ENCODE data around the genes MGST3 and MPZL1.

GRCh38 chr1:164771253-164772163 is 212.5 kb downstream of the PBX1 start:
- PRO-cap: no peak

GRCh38 chr1:164799461-164800066 is 240.6 kb downstream of the PBX1 start:
- PRO-cap: no peak

DNA sequence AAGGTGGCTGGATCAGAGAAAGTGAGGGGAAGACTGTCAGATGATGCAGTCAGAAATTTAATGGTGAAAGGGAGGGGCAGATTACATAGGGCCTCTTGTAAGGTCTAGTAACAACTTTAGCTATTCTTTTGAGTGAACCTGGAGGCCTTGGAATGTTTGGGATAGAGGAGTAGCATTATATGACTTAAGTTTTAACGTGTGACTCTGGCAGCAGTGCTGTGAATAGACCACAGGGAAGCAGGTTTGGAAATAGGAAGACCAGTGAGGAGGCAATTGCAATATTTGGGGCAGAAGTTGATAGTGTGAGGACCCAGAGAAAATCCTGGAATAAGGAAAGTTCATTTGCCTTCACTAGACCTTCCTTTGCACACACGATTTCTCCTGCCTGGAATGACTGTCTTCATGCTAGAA is 302.9 kb downstream of the PBX1 start:
- PRO-cap: no peak

- PRO-cap: bidirectional peak, plus-strand start at chr1:165376759, minus-strand start at chr1:165376598
Observed at GRCh38 chr1:165375559-165376993, 19.6 kb upstream of the LMX1A start.

DNA sequence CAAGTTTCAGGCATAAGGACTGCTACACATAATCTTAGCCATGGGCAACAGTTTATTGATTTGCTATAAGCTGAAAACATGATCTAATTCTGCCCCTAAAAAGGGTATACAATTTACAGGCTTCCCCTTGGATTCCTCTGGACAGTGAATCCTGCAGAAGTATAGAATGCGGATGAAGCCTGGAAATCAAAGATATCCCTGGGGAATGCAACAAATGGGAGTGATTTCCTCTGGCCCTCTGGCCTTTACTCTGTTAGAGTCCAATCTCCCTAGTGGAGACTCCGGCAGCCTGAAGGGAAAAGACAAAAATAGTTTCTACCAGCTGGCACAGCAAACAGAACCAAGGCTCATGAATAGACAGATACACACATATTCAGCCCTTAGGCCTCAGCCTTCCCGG is 4.0 kb upstream of the LRRC52 start:
- PRO-cap: no peak

DNA sequence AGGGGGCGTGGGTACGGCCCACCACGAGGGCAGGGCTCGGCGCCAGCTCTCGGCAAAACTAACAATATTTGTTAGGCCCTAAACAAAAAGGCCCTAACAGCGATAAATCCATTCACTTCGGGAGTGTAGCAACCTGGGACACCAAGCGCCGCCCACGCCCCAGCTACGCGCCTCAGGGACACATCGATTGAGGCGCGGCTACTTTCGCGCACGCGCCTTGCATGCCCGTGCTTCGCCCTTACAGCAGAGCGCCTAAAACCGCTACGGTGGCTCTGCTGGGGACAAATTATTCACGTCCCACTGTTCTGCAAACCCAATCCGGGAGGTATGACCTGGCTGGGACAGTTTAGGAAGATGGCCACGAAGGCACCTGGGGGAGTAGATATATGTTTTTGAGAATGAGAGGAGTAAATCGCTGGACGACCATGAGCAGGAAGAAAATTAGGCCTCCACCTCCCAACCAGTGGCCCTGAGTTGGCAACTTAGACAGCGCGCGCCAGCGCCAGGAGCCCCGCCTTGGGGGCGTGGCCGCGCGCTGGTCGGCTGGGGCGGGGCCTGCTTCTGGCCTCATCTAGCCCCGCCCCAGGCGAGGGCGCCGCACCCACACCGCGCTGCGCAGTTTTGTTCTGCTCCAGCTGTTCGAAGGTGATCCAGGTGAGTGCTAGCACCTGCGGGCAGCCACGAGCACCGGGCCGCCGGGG is at the start of gene MGST3:
Gene MGST3, plus strand, starts transcription at position 595 of the 701 bp plus-strand sequence.
- PRO-cap: unidirectional peak, minus-strand start at position 125 of the sequence; unidirectional peak, minus-strand start at position 161 of the sequence; bidirectional peak, plus-strand start at position 570 of the sequence, minus-strand start at position 479 of the sequence

DNA sequence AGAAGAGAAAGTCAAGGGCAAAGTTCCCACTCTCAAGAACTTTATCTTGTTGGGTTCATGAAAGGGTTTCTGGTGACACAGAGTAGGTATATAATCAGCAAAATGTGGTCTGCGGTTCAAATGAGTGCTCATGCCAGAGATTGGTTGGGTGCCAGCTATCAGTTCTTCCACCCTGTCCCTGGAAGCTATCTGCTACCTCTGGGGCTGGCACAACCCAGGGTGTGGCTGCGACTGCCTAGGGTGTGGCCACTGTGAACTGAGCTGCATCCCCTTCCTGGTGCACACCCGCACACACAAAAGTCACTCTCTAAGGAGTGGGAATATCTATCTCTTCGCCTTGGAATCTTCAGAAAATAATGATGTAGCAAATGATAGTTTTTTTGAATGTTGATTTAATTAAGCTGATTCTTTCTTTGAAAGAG is 15.0 kb downstream of the MGST3 start:
- PRO-cap: no peak

- PRO-cap: no peak
Observed at GRCh38 chr1:165828291-165828538, 801 bp downstream of the UCK2 start.

- PRO-cap: no peak
Observed at GRCh38 chr1:165865514-165866061, 38.2 kb downstream of the UCK2 start.

DNA sequence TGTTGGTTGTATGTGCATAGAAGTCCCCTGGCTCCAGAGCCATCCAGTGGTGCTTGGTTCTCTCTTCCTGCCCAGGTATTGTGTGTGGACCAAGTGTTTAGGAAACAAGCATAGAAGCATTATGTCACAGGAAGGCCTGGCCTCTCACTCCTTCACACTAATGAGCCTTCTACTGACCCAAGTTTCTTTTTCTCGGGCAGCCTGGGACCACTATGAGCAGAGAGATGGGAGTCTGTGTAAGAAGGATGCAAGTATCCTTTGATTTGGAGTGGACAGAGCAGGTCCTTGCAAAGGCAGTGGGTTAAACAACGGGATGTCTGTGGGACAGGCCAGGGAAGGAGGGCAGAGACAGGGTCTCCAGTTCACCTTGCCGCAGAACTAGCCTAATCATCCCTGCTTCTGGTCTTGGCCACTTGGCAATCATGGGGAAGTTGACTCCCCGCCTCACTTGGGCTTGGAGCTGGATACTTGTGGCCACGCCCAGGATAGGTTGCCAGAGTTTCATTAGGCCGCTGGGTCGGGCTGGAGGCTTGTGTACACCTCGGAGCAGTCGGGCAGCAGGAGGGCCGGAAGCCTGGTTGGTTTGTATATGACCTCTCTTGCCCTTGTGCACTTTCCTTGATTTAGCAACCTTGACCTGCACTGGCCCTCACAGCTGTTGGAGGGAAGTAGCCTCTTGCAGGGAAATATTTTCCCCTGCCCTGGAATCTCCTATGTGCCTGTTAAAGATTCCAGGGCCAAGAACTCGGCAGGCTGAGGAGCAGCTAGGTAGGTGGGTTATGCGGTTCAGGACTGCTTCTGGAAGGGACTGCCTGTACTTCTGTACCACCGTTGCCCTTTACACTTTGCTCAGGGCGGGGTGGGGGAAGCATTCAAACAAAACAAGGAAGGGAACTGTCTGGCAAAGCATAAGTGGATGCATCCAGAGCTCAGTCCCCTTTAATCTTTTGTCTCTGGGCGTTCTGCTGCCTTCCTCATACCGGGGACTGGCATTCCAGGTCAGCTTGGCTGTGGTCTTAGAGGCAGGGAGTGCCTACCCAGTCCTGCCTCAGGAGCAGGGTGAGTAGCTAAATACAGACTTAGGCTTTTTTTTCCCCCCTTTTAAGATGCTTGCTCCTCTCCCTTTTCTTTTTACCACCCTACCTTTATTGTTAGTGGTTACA is 83.4 kb downstream of the UCK2 start:
- PRO-cap: no peak

DNA sequence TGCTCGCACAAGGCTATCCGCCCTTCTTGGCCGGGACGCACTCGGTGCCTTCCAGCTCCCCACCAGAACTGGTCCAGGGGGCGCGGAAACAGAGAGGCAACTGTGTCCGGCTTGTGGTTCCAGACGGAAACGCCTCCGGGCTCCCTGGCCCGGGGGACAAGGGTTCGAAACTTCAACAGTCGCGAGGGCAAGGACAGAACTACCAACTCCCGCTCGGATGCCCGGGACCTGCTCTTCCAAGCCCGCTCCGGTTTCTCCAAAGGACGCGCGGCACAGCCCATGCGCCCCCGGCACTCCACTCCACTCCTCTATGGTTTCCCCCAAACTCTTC is 1.5 kb downstream of the FAM78B start:
- PRO-cap: no peak

GRCh38 chr1:166384969-166385520 is 218.2 kb upstream of the FAM78B start:
- PRO-cap: no peak

- PRO-cap: no peak
Observed at GRCh38 chr1:167058498-167058795, 31.7 kb downstream of the GPA33 start.

- PRO-cap: no peak
Observed at GRCh38 chr1:167263812-167264477, 43.3 kb downstream of the POU2F1 start.

GRCh38 chr1:167490009-167490453 is 28.3 kb downstream of the CD247 start:
- PRO-cap: no peak

- PRO-cap: no peak
Observed at GRCh38 chr1:167510794-167511469, 7.4 kb downstream of the CD247 start.

- PRO-cap: bidirectional peak, plus-strand start at chr1:167697927, minus-strand start at chr1:167697848
Observed at GRCh38 chr1:167696893-167698191, 24.4 kb upstream of the MPZL1 start.

GRCh38 chr1:167714788-167715741 is 6.7 kb upstream of the MPZL1 start:
- PRO-cap: no peak

GRCh38 chr1:167721606-167722700 is at the start of gene MPZL1:
Gene MPZL1 (plus strand): TSS chr1:167721982.
- PRO-cap: bidirectional peak, plus-strand start at chr1:167721982, minus-strand start at chr1:167721804

GRCh38 chr1:167772178-167772565 is 50.4 kb downstream of the MPZL1 start:
- PRO-cap: no peak